Cardiac septum (tissue), 1 donor: ENCODE results near the genes CYP24A1, AURKA and RBM38.

DNA sequence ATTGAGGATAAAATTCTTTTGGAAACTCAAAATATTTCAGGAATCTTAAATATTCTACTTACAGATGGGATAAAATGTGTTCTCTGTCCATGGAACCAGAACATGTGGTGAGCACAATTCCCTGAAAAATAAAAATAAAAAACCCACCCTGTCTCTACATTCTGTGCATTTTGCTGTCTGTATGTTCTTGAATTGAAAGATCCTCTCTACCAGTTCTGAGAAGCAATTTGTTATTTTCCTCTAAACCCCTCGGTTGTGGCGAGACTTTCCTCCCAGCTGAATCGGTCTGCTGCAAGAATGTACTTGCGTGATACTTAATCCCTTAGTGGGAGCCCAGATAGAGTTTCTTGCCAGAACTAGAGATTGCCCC lies 112.7 kb upstream of the ZNF217 start:
- PRO-cap: no peak

GRCh38 chr20:53859664-53860165 lies 210.7 kb downstream of the BCAS1 start:
- PRO-cap: unidirectional peak, minus-strand start at chr20:53859899

DNA sequence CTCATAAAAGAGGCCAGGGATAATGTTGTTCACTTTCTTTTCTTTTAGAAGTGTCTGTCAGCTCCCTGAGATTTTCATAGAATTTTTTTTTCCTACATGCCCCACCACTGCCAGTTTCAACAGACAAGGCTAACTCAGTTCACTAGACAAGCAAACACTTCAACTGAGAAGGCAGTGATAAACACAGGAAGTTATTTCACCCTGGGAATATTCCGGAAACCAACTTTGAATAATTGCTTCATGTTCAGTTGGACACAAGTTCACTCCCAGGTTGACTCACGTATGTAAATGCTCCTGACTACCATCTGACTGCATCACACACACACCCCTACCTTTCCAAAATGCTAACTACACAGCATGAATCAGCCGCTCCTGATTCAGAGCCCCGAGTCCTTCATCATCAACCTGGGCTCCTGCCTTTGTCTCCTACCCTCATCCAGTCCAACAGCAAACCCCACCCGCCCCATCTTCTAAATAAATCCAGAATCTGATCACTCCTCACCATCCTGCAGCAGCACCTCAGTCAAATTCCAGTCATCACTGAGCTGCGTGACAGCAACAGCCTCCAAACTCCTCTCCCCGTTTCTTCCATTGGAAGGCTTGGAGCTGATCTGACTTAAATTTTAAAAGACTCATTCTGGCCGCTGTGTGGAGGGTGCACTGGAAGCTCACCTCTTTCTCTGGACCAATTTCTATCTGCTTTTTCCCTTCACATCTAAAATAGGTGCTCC lies 143.7 kb downstream of the BCAS1 start:
- PRO-cap: no peak

- PRO-cap: no peak
Measured at GRCh38 chr20:53939869-53940648, 130.3 kb downstream of the BCAS1 start.

GRCh38 chr20:53949093-53949888 lies 121.1 kb downstream of the BCAS1 start:
- PRO-cap: bidirectional peak, plus-strand start at chr20:53949507, minus-strand start at chr20:53949386

DNA sequence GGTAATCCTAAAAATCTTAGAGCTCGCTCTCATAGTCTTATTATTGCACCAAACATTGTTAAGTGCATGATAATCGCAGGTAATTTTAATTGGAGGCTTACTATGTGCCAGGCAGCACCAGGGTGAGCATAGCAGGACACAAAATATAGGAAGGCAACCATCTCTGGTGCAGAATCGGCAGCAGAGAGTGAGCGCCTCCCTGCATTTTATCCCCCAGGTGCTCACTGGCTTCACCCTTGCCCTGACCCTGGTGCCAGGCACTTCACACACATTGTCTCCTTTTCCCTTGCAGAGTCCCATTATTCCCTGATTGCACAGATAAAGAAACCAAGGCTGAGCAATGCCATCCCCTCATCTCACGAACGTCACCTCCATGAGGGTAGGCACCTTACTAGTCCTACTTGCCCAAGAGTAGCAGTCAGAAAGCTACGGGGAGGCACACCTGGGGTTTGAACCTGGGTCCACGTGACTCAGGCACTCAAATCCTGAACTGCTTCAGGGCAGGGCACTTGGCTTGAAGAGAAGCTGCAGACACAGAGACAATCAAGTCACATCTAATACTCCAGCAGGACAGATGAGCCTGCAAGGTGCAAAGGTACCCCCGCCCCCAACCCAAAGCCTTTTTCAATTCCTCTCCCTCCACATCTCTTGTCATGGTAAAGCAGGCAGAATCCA lies 2.0 kb downstream of the BCAS1 start:
- PRO-cap: no peak

GRCh38 chr20:54123288-54124339 lies 50.2 kb downstream of the CYP24A1 start:
- PRO-cap: no peak

DNA sequence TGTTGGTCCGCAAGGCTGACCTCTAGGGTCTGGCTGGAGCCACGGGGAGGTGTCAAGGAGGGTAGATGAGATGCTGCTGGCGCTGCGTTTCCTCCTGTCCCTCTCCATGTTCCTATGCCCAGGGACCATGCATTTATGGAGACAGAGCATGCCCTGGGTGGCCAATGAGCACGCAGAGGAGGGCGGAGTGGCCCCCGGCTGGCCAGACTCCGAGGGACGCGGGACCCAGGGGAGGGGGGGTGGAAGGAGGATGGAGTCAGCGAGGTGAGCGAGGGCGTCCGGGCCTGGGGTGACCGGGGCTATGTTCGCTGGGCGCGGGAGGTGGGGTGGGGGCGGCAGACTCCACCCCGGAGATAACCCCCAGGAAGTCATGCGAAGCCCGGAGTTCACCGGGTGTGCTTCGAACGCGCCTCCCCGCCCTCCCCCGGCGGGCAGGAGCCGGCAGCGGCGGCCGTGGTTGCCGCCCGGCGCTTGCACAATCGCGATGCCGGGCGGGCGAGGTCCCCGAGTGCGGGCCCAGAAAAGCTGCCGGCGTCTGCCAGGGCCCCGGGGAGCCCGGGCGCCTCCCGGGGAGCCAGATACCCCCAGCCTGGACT lies at the start of gene CYP24A1:
Gene CYP24A1, minus strand, starts transcription at position 108 of the 596 bp plus-strand sequence.
- PRO-cap: no peak

DNA sequence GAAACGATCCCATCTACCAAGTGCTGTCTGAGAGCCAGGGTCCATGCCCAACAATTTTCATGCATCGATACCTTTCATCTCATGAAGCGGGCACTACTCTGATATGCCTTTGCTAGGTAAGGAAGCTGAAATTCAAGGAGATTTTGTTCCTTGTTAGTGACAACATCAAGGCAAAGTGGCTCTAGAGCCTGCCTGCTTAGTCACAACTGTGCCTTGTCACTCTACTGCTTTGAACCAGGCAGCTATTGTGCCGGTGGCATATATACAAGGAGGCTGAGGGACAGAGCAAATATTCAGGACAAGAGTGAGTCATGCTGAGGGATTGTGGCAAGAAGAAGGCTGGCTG lies 59.4 kb downstream of the PFDN4 start:
- PRO-cap: no peak

- PRO-cap: no peak
Measured at GRCh38 chr20:54686653-54687061, 211.3 kb downstream of the DOK5 start.

DNA sequence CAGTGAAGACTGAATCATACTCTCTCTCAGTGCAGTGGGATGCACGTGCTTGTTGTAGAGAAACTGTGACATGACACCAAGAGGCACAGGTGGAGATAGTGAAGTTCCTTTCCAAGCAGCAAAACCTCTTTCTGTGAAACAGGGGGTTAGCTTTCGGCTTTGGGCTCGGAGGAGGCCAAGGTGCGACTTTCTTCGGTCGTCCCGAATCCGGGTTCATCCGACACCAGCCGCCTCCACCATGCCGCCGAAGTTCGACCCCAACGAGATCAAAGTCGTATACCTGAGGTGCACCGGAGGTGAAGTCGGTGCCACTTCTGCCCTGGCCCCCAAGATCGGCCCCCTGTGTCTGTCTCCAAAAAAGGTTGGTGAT lies 599.0 kb downstream of the DOK5 start:
- PRO-cap: no peak

- PRO-cap: no peak
Measured at GRCh38 chr20:55678959-55679288, 326.4 kb downstream of the CBLN4 start.

- PRO-cap: bidirectional peak, plus-strand start at chr20:56392538, minus-strand start at chr20:56392215
Measured at GRCh38 chr20:56391467-56392335, at the start of gene AURKA. AURKA (minus strand) TSS chr20:56392215.

- PRO-cap: no peak
Measured at GRCh38 chr20:56392844-56393109, 332 bp downstream of the CSTF1 start.

DNA sequence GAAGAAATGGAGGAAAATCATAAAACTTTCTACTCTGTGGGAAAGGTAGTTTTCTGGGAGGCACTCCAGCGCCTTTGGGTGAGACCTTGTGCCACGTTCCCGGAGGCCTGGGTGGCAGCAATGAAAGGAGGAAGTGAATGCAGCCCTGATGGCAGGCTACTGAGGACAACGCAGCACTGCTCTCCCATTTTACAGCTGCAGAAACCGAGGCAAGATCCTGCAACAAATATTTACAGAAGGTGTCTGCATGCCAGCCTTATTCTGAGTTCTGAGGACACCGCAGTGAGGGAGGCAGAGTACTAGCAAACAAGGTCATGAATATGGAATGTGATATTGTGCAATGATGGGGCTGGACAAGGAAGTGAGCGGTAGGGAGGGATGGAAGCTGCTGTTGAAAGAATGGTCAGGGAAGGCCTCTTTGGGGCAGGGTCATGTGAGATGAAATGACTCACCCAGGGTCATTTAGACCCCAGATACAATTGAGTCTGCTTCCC lies 159.1 kb downstream of the TFAP2C start:
- PRO-cap: no peak

DNA sequence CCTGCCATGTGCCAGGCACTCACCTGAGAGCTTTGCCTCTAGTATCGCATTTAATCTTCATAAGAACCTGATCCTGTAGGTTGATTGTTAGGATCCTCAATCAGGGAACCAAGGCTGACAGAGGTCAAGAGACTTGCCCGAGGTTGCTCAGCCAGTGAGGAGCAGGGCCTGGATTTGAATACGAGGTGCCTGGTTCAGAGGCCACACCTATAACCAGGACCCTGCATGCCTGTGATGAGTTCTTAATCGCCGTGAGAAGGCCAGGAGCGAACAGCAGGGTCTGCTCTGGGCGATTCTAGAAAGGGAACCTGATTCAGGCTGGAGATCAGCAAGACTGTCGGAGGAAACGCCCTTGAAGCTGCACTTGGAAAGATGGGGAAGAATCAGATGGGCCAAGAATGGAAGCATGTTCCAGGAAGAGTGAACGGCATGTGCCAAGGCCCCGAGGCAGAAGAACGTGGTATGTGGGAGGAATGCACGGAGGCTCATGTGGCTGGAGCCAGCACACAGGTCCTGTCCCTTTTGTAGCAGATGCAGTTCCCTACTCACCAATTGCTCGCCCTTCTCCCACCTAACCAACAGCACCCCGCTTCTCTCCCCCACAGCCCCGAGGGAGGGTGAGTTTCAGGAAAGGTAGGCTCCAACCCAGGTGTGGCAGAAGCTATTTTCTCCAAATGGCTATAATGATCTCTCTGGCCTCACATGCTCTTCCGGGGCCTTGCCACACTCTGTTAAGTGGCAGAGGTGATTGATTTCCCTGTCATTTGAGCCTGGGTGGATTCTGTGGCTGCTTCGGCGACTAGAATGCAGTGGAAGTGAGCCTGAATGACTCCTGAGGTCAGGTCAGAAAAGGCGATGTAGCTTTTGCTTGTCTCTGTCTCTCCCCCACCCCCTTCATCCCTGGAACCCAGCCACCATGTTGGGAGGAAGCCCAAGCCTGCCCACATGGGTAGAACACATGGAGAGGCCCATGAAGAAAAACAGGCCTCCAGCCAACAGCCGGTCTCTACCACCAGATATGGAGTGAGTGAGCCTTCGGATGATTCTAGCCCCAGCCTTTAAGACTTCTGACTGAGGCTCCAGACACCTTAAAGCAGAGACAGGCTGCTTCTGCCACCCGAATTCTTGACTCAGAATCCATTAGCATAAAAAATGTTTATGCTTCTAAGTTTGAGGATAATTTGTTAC lies 180.7 kb downstream of the TFAP2C start:
- PRO-cap: no peak

GRCh38 chr20:57043095-57043508 lies 223.3 kb downstream of the BMP7 start:
- PRO-cap: no peak

GRCh38 chr20:57317767-57318666 lies 11.6 kb upstream of the SPO11 start:
- PRO-cap: no peak

- PRO-cap: no peak
Measured at GRCh38 chr20:57390246-57391046, 750 bp upstream of the RBM38 start.

DNA sequence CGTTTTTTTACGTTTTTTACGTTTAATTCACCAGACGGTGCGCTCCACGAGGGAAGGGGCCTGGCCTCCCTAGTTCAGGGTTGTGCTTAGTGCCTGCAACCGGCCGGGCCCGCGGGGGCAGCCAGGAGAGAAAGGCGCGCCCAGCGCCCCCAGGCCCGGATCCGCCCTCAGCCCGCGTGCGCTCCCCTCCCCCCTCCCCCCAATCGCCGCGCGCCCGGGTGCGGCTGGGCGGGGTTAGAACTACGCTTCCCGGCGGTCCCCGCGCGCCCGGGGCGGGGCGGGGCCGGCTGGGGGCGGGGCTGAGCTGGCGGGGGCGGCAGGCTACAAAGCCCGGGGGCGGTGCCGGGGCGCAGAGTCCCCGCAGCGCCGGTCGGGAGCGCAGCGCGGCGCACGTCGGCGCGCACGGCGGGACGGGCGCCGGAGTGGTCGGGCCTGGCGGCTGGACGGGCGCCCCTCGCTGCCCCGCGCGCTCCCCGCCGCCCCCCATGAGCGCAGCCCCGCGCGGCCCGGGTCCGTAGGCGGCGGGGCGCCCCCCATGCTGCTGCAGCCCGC lies at the start of gene RBM38:
Gene RBM38, plus strand, starts transcription at position 350 of the 552 bp plus-strand sequence.
- PRO-cap: bidirectional peak, plus-strand start at position 352 of the sequence, minus-strand start at position 174 of the sequence